Endometrial microvascular endothelial cells (primary cell): ENCODE measurements around a stretch of chr7.

GRCh38 chr7:8386887-8387293 is 46.5 kb upstream of the NXPH1 start:
- RAMPAGE, long total RNA, result no peak

GRCh38 chr7:9738270-9738489 is 1201.8 kb downstream of the NDUFA4 start:
- RAMPAGE, long total RNA, result no peak

GRCh38 chr7:9863405-9863885 is 1076.5 kb downstream of the NDUFA4 start:
- RAMPAGE, long total RNA, result no peak

- RAMPAGE, long total RNA, result no peak
These were observed 54.8 kb downstream of the PHF14 start for GRCh38 chr7:11028415-11029023.

- RAMPAGE, long total RNA, result no peak
These were observed 117.2 kb downstream of the PHF14 start for GRCh38 chr7:11090828-11091361.

DNA sequence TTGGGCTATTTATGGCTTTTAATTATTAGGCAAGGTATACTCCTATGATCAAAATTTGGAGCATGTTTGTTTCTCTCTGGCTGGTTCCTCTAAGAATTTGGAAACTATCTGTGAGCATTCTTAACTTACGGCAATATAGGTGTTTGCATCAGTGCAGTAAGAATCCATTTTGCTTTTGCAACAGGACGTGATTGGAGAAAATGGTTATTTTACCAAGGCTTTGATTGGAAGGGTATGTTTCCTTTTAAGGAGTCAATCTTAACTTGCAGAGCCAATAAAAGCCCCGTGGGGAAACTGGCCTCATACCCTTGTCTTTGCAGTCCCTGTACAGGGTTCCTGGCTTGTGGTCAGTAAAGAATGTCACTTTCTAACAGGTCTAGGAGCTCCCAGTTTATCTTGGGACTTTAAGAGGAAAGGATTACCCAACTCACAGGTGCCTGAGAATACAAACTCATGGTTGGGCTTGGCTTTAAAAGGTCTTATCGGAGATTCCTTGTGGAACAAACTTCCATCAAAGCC is 221.7 kb downstream of the PHF14 start:
- RAMPAGE, long total RNA, result no peak

DNA sequence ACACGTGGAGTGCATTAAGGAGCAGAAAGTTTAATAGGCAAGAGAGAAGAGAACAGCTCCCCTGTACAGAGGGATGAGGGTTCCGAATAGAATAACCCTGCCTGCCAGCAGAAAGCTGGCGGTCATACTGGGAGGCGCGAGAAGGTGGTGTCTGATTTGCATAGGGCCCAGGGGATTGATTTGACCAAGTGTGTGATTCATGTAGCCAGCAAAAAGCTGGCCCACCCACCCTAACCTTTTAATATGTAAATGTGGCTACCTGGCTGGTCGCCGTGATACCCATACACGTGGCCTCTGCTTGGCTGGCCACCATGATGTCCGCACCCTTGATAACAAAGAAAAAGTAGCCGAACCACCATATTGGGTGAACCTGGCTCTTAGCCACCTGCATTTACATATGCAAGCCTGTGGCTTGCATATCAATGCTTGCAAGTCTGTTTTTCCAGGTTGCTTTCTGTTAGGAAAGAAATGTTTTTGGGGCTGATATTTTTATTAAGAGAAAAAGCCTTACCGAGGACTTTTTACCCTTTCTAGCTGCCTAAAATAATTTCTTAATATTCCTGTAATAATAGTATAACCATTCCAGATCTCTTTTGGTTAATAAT is 20.5 kb upstream of the VWDE start:
- RAMPAGE, long total RNA, result no peak

DNA sequence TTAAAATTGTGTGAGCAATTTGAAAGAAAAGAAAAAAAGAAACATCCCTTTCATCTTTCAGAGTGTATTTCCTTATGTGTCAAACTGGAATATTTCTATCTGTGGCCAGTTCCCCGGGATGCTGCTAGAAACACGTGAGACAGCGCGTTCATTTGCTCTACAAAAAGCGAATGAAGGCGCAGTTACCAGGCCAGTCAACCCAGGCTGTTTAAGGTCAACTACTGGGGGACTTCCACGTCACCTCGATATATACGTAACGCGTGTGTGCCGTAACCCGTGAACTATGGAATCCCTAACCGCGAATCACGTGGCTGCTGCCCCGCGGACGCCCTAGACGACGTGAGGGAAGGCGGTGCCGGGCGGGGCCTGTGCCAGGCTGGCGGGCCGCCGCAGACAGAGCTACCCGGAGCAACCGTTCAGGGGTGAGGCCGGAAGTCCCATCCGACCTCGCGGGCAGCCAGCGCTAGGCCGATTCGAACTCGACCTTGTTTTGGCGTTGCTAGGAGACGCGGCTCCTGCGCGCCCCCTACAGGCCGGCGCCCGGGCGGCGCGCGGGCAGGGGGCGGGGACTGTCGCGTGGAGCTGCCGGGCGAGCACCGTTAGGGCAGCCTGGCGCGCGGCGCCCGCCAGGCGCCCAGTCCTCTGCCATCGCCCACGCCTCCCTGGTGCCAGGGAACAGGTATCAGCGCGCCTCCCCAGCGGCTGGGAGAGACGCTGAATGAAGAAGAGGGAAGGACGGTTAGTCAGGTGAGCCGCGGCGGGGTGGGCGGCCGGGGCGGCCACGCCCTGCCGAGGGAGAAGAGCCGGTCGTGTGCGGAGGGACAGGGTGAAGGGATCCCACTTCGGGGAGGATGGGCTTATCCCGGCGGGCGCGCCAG is 897 bp upstream of the ARL4A start:
- RAMPAGE, long total RNA, result no peak

DNA sequence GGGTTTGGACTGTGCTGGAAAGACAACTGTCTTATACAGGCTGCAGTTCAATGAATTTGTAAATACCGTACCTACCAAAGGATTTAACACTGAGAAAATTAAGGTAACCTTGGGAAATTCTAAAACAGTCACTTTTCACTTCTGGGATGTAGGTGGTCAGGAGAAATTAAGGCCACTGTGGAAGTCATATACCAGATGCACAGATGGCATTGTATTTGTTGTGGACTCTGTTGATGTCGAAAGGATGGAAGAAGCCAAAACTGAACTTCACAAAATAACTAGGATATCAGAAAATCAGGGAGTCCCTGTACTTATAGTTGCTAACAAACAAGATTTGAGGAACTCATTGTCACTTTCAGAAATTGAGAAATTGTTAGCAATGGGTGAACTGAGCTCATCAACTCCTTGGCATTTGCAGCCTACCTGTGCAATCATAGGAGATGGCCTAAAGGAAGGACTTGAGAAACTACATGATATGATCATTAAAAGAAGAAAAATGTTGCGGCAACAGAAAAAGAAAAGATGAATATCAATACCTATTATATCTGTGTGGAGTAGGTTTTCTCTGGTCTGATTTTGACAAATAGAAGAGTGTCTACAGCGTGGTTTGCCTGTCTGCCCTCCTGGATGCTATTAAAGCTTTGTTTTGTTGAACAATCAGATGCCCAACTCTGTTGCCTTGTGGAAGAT is 1.0 kb downstream of the ARL4A start:
- RAMPAGE, long total RNA, result no peak

DNA sequence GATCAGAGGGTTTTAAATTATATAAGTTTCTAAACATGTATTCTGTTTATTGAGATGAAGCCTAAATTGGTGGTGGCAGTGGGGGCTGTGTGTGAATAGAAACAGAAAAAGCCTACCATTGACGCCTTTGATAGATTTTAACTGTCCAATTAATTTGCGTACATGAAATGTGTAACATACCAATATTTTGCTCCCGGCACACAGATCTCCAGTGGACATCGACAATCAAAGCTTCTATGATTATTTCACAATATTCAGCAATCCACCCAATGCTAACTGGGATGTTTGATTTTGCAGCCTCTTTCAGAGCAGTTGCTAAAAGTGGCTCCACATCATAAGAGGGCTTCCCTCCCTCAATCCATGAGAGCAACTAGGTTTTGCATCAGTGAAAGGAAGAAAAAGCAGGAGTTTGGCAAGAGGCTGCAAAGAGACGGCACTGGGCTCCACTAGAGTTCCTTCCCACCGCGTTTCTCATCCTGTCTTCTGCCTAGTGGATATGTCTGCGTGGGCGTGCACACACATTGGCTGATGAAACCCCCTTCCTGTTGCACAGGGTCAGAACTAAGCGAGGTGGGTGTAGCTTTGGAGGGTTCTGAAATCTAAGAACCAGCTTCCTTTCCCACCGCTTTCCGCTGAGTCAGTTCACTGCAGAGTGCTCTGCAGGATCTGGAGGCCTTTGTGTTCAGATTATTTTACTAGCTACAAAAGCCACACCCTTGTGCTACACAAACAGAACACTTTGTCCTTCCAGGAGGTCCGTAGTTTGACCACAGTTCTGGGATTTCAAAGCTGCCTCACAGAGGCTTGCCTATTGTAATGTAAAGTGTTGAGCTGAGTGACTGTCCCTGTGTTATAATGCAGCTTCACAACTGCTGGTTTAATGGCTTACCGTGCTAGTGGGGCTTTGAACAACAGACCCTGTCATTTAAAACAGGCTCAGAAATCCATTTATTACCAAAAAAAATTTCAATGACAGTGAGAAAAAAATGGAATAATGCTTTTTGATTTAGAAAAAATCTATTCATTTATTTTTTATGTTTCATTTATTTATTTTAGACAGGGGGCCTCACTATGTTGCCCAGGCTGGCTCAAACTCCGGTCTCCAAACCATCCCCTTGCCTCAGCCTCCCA is 28.1 kb downstream of the ARL4A start:
- RAMPAGE, long total RNA, result no peak

DNA sequence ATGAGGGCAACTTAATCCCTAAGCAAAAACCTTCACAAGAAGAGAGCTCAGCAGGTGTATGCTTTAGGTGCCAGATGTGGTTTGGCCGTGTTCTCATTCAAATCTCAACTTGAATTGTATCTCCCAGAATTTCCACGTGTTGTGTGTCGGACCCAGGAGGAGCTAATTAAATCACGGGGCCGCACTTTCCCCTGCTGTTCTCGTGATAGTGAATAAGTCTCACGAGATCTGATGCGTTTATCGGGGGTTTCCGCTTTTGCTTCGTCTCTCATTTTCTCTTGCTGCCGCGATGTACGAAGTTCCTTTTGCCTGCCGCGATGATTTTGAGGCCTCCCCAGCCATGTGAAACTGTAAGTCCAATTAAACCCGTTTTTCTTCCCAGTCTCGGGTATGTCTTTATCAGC is 244.0 kb downstream of the ARL4A start:
- RAMPAGE, long total RNA, result no peak

GRCh38 chr7:12979209-12979692 is 291.8 kb downstream of the ARL4A start:
- RAMPAGE, long total RNA, result no peak

- RAMPAGE, long total RNA, result no peak
These were observed 3.3 kb downstream of the ETV1 start for GRCh38 chr7:13985904-13986730.

DNA sequence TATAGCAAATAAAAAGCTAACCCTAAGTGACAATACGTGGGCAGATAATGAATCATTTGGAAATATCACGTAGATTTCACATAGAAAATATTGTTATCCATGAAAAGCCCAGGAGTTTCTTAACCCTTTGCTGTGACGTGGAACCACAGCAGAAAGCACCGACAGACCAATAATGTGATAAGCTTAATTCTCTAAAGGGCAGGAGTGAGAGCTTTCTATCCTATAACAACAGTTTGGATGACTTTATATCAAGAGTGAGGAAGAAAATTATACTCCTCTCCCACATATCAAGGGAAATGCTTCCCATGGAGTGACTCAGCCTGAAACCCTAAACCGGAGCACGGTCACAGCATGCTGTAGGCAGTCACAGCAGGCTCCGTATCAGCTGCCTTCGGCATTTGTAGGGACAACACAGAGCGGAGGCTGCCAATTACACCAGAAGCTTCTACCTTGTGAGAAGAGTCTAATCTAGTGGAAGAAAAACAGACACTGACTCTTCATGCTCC is 66.1 kb downstream of the DGKB start:
- RAMPAGE, long total RNA, result no peak

DNA sequence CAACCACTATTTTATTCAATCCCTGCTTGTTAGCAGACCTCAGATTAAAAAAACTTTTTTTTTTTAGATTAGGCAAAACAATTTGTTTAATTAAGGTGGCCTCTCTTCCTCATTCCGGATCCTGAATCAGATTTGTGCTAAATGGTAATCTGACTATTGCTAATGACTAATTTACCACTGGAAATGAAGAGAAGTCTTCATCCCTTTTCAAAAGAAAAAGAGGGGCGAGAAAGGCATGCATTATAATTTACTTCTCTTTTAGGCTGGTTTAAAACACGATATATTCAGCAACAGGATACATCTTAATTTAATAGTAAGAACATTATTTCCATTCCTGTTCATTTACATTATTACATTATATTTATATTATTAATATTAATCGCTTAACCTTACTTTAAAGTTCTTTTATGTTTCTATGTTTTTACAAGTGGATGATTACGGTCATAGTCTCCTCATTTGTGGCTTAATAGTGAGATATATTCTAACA is 39.6 kb upstream of the DGKB start:
- RAMPAGE, long total RNA, result no peak

GRCh38 chr7:15557254-15557685 is 4.5 kb downstream of the AGMO start:
- RAMPAGE, long total RNA, result no peak

DNA sequence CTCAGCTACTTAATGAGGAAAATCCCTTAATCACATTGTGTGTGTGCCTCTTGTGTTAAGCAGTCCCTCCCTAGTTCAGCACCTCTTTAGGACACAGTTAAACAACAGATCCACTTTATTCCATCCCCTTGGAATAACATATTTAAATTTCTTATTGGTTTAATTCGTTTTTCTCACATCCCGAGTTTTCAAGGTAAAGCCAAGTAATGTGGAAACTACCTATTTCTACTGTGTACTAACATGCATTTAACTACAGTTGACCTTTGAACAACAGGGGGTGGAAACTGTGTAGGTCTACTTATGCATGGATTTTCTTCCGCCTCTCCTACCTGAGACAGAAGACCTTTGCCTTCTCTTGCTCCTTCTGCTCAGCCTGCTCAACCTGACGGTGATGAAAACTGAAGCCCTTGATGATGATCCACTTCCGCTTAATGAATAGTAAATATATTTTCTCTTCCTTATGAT is 18.6 kb downstream of the MEOX2 start:
- RAMPAGE, long total RNA, result no peak

GRCh38 chr7:15765780-15766266 is 79.3 kb upstream of the MEOX2 start:
- RAMPAGE, long total RNA, result no peak

- RAMPAGE, long total RNA, result no peak
These were observed 203.1 kb upstream of the MEOX2 start for GRCh38 chr7:15889473-15890019.

DNA sequence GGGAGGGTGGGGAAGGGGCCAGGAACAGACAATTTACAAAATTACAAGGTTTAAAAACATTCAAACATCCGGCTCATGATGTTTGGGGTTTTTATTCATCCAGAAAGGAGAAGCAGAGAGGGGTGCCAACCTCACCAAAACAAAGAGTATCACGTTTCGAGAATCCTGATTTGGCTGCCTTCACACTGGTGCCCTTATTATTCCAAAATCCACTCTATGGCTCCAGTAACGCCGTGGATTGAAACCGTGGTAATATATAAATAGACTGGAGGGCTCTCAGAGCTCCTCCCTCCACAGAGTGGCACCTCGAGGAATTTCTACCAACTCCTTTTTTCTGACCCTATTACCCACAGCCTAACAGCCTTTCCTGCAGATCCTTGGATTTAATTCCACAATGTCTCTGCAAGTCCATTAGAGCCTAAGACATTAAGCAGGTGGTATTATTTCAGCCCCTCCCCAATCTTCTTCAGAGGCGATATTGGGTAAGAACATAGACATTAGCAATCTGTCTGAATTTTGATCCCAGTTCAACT is 353.6 kb downstream of the CRPPA start:
- RAMPAGE, long total RNA, result no peak